ENCODE results near the genes SRD5A1 and TAS2R1.

GRCh38 chr5:6261828-6262027 is 116.6 kb downstream of the MED10 start:
- PRO-cap = no peak

DNA sequence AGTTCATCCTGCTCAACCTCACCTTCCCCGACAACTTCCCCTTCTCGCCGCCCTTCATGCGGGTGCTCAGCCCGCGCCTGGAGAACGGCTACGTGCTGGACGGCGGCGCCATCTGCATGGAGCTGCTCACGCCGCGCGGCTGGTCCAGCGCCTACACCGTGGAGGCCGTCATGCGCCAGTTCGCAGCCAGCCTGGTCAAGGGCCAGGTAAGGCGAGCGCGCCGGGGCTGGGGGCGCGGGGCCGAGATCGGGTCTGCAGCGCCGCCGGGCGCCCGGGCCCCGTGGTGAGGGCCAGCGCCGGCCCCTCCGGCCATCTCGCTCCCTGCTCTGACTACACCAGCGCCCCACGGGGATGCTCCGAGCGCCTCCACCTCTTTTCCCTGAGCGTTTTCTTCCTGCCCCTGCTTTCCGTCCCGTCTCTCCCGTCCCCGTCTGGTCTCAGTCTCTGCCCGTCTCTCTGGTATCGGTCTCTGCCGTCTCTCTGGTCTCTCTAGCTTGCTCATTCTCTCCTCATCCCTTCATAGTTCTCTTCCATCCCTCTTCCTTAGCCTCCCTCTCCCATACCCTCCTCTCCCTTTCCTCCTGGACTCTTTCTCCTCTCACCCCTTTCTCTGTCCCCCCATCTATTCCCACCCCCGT is 502 bp downstream of the UBE2QL1 start:
- PRO-cap = no peak

- PRO-cap = no peak
These were observed 29.2 kb downstream of the NSUN2 start for GRCh38 chr5:6603663-6604068.

- PRO-cap = bidirectional peak, plus-strand start at chr5:6633434, minus-strand start at chr5:6633044; unidirectional peak, plus-strand start at chr5:6633635; unidirectional peak, plus-strand start at chr5:6633674; unidirectional peak, plus-strand start at chr5:6633713
These were observed at the start of gene SRD5A1 for GRCh38 chr5:6633185-6633974. Gene SRD5A1 (plus strand): TSS chr5:6633440.

- PRO-cap = bidirectional peak, plus-strand start at chr5:6712382, minus-strand start at chr5:6712387; bidirectional peak, plus-strand start at chr5:6712698, minus-strand start at chr5:6712523
These were observed 1.0 kb upstream of the TENT4A start for GRCh38 chr5:6711936-6712830.

DNA sequence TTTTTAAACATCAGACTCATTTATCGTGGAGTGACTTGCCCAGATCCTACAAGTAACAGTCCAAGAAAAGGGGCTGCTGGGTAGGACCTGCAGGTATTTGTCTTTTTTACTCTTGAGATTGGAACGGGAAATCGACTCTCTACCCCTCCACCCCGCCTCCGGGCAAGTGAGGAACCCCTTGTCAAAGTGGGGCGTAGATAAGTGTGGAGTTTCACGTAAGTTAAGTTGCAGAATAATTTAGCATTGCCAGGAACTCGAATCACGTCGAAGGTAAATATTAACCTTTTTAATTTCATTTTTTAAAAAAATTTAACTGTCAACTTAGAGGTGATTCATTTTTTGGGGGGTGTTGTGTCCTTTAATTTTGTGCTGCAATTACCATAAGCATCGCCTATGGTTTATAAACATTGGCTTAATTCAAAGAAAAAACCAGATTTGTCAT is 1.6 kb downstream of the TENT4A start:
- PRO-cap = no peak

GRCh38 chr5:6721233-6722188 is 8.3 kb downstream of the TENT4A start:
- PRO-cap = no peak

- PRO-cap = no peak
These were observed 34.9 kb downstream of the TENT4A start for GRCh38 chr5:6748017-6748734.

- PRO-cap = no peak
These were observed 36.8 kb downstream of the TENT4A start for GRCh38 chr5:6749746-6750625.

GRCh38 chr5:7250495-7251120 is 145.3 kb upstream of the ADCY2 start:
- PRO-cap = no peak

DNA sequence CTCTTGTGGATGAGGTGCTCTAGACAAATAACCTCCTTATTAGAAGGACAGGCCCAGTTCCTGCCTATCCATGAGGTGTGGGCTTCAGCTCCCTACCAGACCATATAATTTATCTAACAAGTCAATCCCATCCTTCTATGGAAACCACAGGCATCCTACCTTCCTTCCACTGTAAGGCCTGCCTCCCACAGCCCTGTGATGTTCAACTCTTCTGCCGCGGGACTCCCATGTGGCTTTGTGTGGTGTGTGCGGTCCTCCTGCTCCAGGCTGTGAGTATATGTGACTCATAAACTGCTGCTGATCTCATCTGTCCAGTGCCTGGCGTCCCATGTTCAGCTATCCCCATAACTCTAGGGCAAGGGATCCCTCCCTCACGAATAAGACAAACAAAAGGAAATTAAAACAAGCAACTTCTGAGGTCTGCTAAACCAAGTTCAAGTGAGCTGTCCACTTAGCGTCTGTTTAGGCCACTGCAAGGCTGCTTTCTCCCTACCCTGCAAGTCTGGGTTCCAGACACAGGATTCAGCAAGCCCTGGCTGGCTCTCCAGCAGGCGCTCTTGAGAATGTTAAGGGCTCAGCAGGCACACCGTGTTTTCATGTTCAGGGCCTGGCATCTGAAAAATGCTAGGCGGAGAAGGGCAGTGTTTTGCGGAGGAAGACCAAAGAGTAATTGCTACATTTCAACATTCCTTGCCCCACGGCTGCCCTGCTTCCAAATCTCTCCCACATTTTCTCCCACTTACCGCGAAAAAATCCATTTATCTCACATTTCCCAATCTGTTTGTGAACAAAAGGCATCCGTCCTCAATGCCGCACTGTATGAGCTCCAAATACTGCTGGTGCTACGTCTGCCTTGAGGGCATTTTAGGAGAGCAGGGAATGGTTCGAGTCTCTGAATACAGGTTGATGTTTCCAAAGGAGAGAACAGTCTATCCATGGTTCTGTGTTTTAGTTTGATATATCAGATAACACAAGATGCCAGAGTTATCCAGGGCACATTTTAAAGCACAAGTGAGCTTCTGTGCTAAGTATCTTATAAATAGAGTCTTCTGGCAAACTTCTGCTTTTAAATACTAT is 280.3 kb downstream of the SEMA5A start:
- PRO-cap = no peak

DNA sequence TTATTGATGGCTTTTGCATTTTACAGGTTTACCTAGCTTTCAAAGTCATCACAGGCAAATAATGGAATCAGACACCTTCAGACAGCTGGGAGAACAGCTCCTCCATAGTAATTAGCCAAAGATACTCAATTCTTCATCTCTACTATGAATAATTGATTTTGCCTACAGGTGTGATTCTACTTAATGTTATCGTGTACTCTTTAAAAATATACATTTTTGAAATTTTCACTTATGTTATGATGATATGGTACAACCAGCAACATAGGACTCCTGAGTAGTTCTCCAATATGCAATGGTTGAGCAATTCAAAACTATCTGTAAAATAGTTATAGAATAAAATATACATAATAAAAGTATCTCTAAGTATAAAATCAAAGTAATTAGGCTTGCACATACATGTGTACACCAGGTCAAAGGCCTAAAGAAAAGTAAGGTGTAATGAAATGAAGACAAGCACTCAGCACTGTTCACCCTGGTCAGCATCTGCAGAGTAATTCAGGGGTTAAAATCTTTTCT is at the start of gene TAS2R1:
Gene TAS2R1 (minus strand): TSS at position 94 of the 516 bp plus-strand sequence.
- PRO-cap = no peak

DNA sequence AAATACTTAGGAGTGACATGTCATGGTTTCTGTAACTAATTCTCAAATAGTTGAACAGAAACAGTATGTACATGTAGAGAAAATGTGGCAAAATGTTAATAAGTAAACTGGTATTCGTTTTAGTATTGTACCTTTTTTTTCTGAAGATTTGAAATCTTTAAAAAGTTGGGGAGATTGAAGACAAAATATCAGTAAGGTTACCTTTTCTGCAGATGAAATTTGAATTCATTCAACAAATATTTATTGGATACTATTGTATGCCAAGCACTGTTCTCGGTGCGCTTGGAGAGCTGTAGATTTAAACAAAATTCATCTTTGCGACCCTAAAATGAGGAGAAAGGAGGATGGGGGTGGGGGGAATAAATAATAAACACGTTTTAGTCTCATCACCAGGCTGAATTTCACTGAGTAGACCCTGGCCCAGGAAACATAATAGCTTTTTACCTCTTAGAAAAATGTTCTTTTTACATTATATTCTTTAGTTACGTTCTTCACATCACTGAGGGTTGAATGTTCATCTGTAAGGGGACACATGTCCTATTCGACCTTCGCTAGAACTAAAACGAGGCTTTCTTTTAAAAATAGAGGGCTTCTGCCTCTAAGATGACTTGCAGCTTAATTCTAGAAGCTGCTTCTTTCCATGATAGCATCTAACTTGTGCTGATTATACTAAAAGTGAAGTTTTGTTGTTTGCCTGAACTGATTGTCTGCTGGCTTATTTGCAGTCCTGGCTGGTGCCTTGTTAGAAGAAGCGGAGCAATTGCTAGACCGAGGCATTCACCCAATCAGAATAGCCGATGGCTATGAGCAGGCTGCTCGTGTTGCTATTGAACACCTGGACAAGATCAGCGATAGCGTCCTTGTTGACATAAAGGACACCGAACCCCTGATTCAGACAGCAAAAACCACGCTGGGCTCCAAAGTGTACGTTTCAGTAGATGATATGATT is 5.4 kb downstream of the CCT5 start:
- PRO-cap = no peak

DNA sequence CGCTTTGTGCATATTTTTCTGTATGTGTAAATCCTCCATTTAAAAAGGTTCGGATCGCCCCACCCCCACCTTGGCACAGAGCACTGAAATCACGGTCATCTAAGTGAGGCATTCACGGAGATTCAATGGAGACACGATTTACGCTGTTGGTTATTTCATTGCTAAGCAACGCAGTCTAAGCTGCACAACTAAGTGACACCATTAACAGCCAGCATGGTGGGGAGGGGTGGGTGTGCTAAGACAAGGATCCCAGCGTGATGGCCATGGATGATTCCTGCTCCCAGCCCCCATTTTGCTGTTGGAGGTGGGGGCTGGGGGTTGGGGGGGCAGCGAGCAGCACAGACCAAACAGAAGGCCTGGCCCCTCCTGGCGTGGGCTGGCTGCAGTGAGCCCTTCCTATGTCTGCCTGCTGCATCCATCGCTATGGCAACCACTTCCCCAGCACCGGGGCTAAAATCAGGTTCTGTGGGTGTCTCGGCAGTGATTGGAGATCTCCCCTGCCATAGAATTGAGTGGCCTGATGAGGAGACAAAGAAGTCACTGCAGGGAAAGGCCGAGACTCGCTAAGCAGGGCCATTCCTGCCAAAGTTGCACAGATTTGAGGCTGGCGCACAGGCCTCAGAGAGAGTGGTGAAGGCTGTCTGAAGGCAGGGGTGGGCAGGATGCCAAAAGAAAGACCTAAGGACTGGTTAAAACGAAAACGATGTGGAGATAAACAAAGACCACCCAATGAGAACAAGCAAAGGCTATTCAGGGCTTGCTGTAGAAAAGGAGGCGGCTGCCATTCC is 14.2 kb upstream of the MARCHF6 start:
- PRO-cap = no peak

DNA sequence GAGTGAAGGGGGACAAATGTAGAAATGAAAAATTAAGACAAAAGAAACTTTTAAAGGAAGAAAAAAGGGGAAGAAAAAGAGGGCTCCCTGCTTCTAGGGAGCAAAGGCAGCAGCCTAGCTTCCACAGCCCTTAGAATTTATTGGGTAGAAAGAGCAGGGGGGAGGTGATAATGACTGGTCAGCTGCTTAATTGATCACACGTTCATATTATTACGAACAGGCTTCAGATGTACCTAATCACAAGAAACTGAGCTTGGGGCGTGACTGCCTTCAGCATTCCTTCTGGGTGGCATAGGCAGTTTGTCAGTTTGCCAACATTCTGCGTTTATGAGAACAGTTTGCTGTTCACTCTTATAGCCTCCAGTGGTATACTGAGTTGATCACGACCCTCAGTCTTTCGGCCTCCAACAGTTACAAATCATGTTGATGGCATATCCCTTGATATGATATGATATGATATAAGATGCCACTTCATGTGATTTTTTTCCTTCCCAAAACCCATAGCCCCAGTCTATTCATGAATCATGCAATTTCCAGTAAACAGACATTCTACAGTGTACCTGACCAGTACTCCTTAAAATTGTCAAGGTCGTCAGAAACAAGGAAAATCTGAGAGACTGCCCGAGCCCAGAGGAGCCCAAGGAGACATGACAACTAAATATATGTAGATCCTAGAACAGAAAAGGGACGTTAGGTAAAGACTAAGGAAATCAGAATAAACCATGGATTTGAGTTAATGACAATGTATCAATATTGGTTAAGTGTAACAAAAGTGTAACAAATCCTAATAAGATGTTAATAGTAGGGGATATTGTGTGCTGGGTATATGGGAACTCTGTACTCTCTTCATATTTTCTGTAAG is 13.3 kb downstream of the MARCHF6 start:
- PRO-cap = unidirectional peak, minus-strand start at position 142 of the sequence

GRCh38 chr5:10376688-10377564 is 23.4 kb downstream of the MARCHF6 start:
- PRO-cap = no peak

DNA sequence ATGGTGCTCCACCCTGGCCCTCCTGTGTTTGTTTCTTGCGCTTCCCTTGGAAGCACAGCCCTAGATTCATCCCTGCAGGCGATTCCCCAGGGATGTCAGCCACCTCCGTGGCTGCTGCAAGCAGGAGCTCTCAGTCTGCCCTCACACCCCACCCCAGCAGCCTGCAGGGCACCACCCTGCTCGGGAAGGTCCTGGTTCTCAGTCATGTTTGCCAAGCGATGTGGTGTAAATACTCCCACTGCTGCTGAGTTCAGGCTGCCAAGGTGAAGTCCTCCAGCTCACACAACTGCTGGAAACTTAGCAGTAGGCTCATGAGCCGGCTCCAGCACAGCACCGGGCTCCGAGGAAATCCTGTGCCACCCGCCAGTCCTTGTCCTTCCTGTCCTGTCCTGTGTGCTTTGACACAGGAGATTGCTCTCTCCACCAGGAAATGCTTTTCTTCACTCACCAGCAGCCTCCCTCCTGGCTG is 16.2 kb downstream of the ROPN1L start:
- PRO-cap = no peak

DNA sequence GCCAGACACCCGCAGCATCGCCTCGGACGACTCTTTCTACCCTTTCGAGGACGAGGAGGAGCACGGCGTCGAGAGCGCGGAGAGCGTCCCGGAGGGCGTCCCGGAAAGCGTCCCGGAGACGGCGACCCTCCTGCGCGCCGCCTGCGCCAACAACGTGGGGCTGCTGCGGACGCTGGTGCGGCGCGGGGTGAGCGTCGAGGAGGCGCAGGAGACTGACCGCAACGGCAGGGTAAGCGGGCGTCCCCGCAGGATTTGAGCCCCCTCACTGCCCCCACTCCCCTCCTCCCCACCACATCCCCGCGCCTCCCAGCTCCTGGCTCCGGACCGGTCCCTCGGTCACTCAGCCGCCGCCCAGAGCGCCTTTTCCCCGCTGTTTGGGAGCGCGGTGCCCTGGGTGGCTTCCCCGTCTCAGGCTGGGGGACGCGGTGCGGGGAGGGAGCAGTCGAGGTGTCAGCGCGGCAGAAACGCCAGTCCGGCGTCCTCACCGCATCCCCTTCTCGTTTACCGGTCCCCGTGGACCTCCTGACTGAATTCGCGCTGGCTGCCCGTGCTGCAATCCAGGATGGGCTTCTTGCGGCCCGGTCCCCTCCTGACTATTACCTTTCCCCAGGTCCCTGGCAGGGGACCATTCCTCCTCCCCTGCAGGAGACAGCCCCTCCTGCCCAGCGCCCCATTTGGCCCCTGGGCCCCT is 880 bp downstream of the ANKRD33B start:
- PRO-cap = no peak

DNA sequence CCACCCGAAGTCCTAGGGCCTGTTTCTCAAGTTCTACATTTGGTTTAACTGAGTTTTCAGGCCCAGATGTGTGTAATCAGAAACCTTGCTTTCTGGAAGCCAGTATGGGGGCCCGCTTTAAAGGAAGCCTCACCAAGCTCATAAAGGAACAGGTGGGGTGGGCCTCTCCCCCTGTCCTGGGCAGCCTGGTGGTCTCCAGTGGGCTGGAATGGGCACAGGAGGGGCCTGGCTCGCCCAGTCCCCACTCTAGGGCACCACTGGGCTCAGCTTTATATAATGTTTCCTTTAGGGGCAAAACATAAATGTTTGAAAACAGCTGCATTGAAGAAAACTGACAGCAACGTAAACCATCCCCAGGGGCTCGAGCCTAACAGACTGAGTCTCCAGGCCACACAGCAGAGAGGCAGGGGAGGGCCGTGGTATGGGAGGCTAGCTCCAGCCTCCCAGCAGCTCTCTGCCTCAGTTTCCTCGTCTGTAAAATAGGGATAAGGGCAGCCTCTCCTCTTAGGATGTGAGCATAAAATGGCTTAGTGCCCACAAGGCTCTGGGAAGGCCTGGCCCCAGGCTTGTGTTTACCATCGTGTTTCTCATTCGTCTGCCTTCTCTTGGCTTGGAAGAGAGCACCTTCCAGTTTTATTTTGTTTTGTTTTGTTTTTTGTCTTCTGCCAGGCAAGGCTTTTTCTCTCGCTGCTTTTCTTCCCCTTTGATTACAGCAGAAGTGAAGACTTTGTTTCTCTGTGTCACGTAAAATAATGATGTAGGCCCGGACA is 2.6 kb downstream of the ANKRD33B start:
- PRO-cap = no peak

DNA sequence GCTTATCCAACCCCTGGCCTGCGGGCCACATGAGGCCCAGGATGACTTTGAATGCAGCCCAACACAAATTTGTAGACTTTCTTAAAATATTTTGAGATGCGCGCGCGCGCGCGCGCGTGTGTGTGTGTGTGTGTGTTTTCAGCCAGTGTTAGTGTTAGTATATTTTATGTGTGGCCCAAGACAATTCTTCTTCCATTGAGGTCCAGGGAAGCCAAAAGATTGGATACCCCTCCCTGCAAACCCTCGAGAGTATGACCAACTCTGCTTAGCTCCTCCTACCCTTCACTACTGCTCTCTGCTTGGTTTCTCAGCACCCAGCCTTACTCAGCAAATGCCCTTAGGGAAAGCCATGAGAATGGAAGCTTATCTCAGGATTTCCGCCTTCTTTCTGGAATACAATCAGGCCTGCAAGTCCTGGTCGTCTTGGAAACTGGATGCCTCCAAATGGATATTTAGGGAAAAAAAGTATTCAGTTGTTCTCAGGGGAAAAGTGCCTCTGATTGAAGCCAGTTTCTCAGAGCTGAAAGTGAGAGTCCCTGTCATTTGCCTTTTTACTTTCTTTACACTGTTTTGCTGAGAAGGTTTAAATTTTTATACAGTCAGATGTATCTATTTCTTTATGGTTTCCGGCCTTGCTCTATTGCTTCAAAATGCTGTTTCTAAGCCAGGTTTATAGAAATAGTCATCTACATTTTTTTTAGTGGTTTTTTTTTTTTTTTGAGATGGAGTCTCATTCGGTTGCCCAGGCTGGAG is 26.8 kb downstream of the ANKRD33B start:
- PRO-cap = no peak

Data from Calu3 (cell line).